Brain (tissue), 1 donor: ENCODE measurements around a stretch of chr13.

DNA sequence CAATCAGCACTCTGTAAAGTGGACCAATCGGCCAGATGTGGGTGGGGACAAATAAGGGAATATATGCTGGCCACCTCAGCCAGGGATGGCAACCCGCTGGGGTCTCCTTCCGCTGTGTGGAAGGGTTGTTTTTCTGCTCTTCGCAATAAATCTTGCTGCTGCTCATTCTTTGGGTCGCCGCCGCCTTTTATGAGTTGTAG lies 153.3 kb upstream of the ENSG00000237378 start:
- RRBS: no CpG with 5 or more reads among the region's 7 CpGs

DNA sequence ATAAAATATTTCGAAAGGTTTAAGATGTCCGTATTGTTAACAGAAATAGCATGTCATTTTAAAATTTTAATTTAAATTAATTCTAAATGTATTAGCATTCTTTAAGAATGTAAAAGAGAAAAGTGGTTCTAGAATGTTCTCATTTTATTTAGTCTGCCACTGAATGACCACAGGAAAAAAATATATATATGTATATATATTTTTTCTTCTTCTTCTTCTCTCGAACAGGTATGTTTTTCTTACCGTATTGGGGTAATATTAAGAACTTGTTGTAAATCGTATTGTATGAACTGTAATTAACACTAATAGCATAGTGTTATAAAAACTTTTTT lies 405.2 kb downstream of the PCDH9 start:
- RRBS: no CpG with 5 or more reads among the region's 5 CpGs

GRCh38 chr13:67069365-67069719 lies 160.8 kb downstream of the PCDH9 start:
- RRBS: no CpG with 5 or more reads among the region's 3 CpGs

GRCh38 chr13:67686209-67686408 lies 456.0 kb upstream of the PCDH9 start:
- RRBS: no CpG with 5 or more reads among the region's 5 CpGs

DNA sequence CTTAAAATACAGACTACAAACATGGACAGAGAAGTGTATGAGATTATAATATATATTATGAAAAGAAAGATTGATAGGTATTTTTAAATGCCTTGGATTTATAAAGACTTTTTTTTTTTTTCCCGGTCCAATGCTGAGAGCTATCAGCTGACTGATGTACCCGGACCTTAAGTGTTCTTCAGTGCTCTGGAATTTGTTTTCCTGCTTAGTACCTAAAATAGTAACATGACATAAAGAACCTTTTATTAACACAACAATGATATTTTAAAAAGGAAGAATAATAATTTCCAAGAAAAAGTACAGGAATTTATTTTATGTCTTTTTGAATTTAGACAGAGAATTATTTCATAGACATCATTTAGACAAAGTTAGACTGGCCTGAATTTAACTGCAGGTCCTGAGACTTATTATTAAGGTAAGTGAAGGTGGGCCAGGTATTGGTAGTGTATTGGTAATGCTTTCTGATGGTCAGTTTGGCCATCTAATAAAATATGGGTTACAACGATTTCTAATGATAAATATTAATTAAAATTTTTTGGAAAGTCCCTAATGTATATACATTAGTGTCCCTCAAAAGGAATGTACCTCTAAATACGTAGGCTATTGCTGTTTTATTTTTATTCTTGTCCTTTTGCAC lies 795.6 kb upstream of the PCDH9 start:
- RRBS: no CpG with 5 or more reads among the region's 4 CpGs

- RRBS: no CpG with 5 or more reads among the region's 1 CpG
Observed at GRCh38 chr13:72741286-72741711, 13.6 kb downstream of the BORA start.

DNA sequence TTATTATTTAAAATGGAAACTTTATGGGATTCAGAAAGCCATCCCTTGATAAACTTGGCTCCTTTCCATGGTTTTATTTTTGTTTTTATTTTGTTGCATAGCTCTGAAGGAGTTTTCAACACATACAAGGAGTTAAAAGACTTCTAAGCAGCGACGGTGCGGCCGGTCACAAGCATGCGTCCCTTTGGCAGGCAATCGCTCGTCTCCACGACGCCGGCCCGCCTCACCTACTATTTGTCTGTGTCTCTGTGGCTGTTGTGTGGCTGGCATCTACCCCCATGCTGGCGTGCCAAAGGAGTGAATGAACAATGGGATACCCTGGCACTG lies 176.4 kb downstream of the KLF5 start:
- RRBS: 4% methylated on average over 7 of the region's 12 CpGs

- RRBS: no CpG with 5 or more reads among the region's 4 CpGs
Observed at GRCh38 chr13:73327491-73328060, 268.8 kb downstream of the KLF5 start.

GRCh38 chr13:73945973-73946344 lies 887.2 kb downstream of the KLF5 start:
- RRBS: no CpG with 5 or more reads among the region's 5 CpGs

GRCh38 chr13:74057105-74057614 lies 998.4 kb downstream of the KLF5 start:
- RRBS: no CpG with 5 or more reads among the region's 5 CpGs

DNA sequence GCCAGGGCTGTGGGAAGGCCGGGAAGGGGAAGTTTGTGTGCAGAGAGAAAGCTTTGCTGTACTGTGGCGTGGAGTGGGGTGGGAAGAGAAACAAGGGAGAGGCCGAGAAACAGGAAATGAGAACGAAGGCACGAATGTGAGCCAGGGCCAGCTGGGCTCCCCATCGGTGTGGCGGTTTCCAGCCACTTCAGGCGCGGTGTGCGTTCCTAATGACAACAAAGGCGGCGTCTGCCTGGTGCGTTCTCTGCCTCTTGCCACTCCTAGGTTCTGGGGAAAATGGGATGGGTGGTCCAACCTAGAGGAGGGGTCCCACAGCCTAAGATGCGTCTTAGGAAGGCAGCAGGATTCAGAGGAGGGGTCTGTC lies 1076.9 kb downstream of the KLF5 start:
- RRBS: 3% methylated on average over 1 of the region's 14 CpGs

GRCh38 chr13:75303317-75303833 lies 178.6 kb downstream of the TBC1D4 start:
- RRBS: no CpG with 5 or more reads among the region's 6 CpGs

- RRBS: no CpG with 5 or more reads among the region's 6 CpGs
Observed at GRCh38 chr13:75458836-75459429, 23.0 kb downstream of the TBC1D4 start.

DNA sequence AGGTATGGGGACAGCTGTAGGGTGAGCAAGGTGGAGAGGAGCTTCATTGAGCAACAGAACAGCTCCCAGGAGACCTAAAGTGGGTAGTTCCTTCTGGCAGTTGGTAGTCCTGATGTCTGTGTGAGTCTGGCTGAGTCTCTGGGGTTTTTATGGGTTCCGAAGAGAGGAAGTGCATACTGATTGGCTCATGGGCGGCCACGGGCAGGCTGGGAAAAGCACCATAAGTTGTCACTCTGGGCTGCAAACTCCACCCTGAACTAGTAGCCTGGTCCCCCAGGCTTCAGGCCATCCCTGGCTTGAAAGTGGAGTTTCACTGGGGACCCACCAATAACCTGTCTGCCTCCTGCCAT lies 25.7 kb upstream of the TBC1D4 start:
- RRBS: no CpG with 5 or more reads among the region's 3 CpGs

- RRBS: no CpG with 5 or more reads among the region's 2 CpGs
Observed at GRCh38 chr13:75724616-75725051, 88.5 kb downstream of the LMO7 start.

GRCh38 chr13:75796700-75796965 lies 160.5 kb downstream of the LMO7 start:
- RRBS: no CpG with 5 or more reads among the region's 3 CpGs

GRCh38 chr13:76524053-76524411 lies 362.2 kb downstream of the KCTD12 start:
- RRBS: no CpG with 5 or more reads among the region's 2 CpGs

DNA sequence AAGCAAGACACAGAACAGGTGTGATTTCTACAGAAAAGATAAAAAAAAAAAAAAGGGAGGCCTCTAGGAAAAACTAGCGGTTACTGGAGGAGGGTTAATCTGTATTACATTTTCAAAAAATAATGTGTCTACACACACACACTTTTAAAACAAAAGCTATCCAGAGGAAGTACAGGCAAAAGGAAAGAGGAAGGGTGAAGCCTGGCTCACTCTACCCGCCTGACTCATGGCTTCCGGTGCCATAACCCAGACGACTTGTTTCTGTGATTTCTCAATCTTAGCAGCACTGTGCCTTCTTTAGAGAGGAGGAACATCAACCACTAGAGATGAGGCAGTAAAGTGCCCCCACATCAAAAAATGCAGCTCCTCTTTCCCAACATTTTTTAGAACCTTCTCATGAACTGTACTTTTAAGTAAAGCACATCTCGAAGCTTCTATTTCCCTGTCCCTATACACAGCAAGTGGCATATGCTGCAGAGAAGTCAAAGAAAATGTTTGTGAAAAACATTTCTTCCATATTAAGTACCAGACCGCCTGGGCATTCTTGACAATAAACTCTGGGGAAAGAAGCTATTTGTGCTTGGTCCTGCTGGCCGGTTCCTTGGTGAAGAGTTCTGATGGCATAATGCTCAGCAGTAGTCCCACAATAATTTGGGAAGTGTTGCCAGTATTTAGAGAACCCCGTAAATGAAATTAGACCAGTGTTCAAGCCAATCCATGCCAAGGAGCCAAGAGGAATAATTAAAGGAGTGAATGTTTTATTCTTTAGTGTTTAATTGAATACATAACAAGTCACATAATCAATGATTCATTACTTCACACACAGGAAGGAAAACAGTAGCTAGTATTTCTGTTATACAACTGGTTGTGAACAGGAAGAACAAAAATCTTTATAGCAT lies 6.5 kb downstream of the KCTD12 start:
- RRBS: no CpG with 5 or more reads among the region's 8 CpGs